ENCODE measurements around a stretch of chr7.

GRCh38 chr7:111831078-111831943, 269.0 kb upstream of the IMMP2L start:
- PRO-cap = no peak

DNA sequence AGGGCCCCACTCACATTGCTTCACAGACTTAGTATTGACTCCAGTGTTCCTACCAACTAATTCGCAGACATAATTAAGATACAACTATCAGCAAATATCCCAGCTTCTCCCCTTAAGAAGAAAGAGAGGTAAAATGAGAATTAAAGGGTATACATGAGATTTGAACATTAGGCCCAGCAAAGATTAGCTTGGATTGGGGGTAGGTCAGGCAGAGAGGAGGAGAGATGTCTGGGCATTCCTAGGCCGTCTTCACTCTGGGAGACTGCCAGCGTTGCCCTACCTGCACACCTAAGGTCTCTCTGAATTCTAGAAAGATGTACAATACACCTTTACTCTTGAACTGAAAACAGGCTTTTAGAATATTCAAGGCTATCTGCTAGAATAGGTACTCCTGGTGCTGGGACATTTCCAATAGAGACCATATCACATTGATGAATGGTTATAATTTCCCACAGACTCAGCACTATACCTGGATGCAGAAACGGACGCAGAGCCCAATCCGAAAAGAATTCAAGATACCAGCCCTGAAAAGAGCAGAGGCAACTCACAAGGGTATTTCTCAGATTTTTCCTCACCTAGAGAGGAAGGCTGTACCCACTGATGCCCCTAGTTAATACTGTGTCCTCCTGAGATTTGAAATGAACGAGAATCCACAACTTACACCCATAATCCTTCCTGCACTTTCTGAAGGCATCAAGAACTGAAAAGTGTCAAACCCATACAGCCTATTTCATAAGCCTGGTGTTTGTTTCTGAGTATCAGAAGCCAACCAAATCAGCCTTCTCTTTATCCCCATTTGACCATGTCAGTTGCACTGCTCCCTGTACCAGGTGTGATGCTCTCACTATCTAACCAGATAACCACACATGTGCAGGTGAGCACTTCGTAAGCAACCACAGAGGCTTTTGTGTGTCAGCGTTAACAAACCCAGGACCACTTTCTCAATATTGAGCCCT, 114.8 kb downstream of the DOCK4 start:
- PRO-cap = no peak

DNA sequence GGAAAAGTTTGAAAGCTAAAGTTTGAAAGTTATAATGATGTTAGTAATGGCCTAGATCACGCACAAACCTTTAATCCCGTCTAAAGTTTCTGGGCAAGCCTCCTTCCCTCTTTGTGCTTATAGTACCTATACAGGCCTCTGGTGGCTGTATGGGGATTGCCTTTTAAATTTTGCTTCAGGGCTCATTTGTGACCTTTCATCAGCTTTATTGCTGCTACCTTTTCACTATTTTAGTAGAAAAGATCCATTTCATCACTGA, 2.2 kb downstream of the IFRD1 start:
- PRO-cap = no peak

GRCh38 chr7:112454187-112454454, 3.9 kb downstream of the IFRD1 start:
- PRO-cap = no peak

GRCh38 chr7:112485629-112486081, 4.9 kb downstream of the LSMEM1 start:
- PRO-cap = no peak

DNA sequence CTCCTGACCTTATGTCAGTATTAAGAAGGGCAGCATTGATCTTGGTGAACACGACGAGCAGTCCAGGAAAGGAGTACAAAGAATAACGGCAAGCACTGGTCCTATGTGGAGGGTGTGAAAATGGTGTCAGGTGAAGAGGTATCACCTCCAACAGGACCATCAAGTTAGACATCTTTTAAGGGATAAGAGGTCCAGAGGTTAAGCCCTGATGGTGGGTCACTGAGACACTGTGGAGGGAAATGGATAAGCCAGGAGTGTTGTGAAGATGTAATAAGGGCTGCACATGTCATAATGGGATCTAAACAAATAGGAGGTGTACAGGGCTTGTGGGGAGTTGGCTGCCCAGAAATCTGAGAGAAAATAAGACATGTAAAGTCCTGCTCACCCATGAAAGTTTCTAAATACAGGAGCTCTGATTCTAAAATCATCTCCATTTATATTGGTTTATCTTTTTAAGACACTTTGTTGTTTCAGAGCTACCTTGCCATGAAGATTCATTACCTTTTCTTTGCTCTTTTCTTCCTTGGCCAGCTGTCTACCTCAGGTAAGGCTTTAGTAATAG, 137.0 kb downstream of the LSMEM1 start:
- PRO-cap = no peak

DNA sequence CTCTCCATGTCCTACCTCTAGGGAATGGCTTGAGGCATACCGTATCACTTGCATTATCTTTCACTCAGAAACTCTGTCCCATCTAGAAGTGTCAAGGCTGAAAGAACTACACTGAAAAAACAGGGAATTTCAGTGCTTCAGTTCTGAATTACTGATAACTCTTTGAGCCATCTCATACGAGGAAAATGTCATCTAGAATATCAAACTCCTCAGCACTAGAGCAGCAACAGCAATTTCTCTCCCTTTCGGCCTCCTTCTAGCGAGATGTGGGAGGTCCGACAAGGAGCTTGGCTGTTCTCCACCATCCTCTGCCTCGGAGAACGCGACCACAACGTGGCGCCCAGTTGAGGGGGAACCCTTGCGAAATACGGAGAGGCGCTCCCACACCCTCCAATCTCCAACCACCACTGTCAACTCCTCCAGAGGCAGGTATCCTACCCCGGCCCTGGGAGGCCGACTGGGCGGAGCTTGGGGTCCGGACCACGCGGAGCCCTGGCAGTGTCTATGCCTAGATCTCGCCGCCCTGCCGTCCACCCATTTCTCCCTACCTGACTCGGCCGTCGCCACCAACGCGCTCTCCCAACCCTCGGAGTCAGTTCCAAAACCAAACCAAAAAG, 473 bp downstream of the TMEM168 start:
- PRO-cap = bidirectional peak, plus-strand start at position 343 of the sequence, minus-strand start at position 315 of the sequence; bidirectional peak, plus-strand start at position 505 of the sequence, minus-strand start at position 409 of the sequence

GRCh38 chr7:112976984-112977537, 37.4 kb upstream of the BMT2 start:
- PRO-cap = no peak

GRCh38 chr7:113099895-113100924, 13.6 kb upstream of the GPR85 start:
- PRO-cap = no peak

GRCh38 chr7:113117261-113117941, 953 bp downstream of the SMIM30 start:
- PRO-cap = no peak

GRCh38 chr7:114944761-114945260, 22.9 kb downstream of the MDFIC start:
- PRO-cap = no peak

DNA sequence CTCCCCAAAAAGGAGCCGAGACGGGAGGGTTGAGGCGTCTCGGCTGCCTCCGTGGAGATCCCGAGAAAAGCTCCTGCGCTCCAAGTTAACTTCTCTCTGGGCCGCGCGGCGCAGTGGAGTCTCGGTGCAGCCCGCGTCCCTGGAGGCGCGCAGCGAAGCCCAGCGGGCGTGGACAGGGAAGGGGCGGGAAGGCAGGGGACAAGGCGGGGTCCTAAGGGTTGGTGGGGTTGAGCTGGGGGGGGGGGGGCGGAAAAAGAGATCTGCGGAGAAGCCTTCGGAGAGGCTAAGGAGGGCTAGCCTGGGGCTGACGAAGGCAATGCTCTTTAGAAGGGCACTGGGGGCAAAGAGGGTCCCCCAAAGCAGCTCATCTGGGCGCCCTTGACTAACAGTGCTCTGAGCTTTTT, 553.1 kb downstream of the TFEC start:
- PRO-cap = no peak

GRCh38 chr7:116439770-116440393, 59.7 kb upstream of the CAV2 start:
- PRO-cap = no peak

DNA sequence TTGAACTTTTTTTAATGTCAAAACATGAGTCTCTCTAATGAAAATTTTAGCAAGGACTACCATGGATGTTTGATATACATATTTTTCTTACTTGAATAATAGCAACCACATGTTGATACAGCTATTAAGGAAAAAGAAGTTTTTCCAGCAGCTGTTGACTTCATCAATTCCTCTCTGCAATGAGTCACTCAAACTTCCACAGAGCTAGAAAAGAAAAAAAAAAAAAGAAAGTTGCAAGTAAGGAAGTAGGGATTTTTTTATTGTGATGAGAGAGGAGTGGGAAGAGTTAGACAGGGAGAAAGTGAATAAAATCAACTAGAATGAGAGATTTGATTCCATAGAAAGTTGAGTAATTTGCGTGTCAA, 46.2 kb downstream of the CAV1 start:
- PRO-cap = no peak

DNA sequence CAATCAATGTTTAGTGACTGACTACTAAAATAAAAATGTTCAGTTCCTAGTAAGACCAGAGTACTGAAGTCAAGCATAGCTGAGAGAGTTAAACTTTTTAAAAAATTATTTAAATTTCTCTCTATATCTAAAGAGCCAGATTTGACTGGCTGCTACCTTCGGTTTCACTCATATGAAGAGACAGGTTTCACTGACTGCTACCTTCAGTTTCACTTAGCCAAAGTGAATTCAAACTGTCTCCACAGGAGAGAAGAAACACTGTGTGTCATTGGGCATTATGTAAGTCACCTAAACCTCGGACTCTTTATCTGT, 41.7 kb upstream of the MET start:
- PRO-cap = no peak

DNA sequence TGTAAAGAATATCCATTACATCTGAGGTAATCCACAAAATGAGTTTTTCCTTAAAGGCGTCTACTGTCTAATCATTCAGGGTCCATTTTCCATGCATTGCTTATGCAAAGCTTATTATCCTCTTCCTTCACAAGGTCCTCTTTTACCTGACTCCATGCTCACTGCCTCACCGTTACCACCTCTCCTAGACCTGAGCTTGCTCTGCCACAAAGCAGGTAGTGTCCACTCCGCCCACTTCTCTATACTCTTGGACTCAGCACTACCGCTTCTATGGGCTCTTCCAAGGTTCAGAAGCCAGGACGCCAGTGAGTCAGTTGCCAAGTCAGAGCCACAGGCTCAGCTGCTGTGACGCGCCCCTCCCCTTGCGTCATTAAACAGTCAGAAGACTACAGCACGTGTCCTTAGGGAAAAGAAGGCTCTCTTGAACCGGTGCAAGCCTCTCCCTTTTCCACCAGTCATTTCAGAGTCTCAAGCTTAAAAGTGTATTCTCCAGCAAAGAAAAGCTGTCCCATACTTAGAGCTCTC, 41.2 kb upstream of the MET start:
- PRO-cap = no peak

GRCh38 chr7:116723925-116724684, 52.1 kb downstream of the MET start:
- PRO-cap = no peak

DNA sequence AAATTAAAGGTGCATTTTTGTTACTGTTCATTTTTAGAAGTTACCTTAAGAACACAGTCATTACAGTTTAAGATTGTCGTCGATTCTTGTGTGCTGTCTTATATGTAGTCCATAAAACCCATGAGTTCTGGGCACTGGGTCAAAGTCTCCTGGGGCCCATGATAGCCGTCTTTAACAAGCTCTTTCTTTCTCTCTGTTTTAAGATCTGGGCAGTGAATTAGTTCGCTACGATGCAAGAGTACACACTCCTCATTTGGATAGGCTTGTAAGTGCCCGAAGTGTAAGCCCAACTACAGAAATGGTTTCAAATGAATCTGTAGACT, 90.8 kb upstream of the CAPZA2 start:
- PRO-cap = no peak

- PRO-cap = no peak
Measured at GRCh38 chr7:116871850-116872202, 9.4 kb downstream of the CAPZA2 start.

DNA sequence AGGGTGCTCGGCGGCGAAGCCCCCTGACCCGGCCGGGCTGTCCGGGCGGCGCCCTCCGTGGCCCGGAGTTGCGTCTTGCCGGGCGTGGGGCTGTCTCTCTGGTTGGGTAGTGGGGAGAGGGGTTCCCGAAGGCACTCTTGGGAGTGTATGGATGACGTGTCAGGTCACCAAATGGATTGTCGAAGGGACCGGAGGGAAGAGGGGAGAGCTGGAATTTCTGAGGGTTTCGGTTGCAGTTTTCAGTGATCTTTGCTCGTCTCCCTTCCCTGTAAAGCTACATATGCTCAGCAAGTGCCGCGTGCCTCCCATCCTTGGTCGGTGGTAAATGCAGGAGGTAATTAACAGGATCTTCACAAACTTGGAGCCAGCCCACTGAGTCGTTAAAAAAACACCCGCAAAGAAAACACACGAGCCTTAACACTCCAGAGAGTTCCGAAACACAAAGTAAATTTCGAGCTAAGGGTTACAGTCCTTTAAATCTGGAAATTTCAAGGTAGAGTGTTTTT, 939 bp downstream of the ST7 start:
- PRO-cap = bidirectional peak, plus-strand start at position 308 of the sequence, minus-strand start at position 111 of the sequence

All from sternocleidomastoid (tissue), 1 donor.